Gastroesophageal sphincter (tissue), 4 donors: ENCODE measurements around a stretch of chr10.

DNA sequence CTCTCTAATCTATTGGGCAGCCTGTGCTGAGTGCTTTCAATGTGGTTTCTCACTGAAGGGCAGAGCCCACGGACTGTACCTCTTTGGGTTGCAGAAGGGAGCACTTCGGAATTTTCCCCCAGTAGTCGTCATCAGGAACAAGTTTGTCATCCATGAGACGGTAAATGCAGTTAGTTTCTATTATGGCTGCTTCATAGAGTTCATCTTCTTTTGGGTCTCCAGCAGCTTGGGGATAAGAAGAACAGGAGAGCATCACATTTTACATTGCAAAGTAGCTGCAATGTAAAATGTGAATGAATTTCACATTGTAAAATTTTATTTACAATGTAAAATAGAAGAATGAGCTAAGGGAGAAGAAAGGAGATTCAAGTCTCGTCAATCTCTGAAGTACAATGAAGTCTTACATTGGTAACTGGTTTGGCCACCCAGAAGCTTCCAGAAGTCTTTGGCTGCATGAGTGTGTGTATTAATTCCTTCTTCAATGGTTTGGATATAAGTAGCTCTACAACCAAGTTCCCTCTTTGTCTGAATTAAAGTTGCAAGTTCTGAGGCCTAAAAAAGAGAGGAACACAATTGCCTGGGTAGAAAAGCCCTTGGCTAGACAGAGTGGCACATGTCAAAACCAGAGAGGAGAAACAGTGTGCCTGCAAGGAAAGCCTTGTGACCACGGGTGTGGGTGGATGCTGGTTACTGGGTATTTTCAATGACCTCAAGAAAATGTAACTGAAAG is 148.6 kb downstream of the SVIL start:
- PRO-cap, result no peak
- RAMPAGE, long total RNA, 4 experiments, result no peak in any of the 4 experiments

- PRO-cap, result unidirectional peak, minus-strand start at chr10:29550810
- RAMPAGE, long total RNA, 4 experiments, result start-site peak on the plus strand in 1 of 4 experiments, at chr10:29550635-29550646 at its widest, 9 reads per replicate
Measured at GRCh38 chr10:29550327-29550984, 84.3 kb downstream of the SVIL start.

DNA sequence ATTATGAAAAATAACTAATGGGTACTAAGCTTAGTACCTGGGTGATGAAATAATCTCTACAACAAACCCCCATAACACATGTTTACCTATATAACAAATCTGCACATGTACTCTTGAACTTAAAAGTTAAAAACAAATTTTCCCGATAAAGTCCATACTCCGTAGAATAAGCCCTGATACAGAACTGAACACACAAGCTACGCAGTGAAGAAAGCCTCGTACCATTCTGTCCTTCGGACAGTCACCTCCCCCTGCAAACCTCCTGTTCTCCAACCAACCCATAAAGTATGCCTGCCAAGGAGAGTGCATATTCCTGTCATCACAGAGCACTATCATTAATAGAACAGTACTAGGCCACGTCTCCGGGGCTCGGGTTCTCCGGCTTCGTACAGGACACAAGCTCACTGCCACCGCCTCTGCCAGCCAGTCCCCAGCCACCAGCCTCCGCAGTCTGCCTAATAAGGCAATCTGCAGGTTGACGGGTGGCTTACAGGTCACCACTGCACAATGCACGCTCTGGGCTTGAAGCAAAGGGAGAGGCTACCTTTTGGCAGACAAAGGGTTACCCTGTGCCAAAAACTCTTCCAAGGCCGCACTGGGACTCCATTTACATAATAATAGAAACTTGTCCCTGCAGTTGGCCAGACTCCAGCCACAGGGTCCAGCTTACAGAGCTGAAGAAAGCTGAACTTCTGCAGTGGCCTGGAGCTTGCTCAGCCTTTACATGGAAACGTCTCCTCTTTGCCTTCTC is 47.7 kb downstream of the SVIL start:
- PRO-cap, result bidirectional peak, plus-strand start at position 338 of the sequence, minus-strand start at position 190 of the sequence
- RAMPAGE, long total RNA, 4 experiments, result no peak in any of the 4 experiments

DNA sequence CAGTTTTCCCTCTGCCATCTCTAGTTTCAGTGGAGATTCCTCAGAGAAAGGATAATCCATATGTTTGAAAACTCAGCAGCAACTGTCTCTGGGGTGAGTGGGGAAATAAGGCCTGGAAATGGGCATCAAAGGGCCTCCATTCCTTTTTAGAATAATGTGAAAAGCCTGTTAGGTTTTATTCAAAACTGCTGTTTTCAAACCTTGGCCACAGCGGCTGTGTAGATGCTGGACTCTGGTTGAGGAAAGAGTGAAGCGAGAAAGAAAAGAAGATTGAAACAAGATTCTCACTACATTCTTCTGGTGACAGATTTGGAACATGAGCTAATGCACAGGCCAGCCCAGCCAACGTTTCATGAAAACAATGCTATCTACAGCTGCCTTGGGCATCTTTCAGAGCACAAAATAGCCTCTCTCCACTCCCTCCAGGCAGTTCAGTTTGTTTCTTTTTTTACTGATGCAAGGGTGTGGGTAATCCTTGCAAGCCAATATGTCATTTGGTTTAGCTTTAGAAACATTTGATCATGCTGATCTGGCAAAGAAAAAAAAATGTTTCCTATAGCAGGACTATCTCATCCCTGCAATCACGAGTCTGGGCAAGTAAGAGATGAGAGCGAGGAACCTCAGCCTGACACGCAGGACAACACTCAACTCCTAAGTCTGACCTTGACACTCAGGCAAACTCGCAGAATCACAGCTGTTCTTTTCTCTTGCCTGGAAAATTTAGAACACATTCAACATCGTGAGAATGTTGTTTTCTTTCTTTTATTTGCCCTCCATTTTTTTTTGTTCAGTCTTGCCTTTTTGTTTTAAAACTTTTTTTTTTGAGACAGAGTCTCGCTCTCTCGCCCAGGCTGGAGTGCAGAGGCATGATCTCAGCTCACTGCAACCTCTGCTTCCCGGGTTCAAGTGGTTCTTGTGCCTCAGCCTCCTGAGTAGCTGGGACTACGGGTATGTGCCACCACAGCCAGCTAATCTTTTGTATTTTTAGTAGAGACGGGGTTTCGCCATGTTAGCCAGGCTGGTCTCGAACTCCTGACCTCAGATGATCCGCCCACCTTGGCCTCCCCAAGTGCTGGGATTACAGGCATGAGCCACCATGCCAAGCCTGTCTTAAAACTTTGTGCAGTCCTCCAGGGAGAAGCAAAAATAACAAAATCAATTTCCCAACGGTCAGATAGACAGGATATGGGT is 35.8 kb downstream of the SVIL start:
- PRO-cap, result unidirectional peak, minus-strand start at position 249 of the sequence
- RAMPAGE, long total RNA, 4 experiments, result no peak in any of the 4 experiments

- PRO-cap, result no peak
- RAMPAGE, long total RNA, 4 experiments, result no peak in any of the 4 experiments
Measured at GRCh38 chr10:29617855-29618265, 16.9 kb downstream of the SVIL start.

DNA sequence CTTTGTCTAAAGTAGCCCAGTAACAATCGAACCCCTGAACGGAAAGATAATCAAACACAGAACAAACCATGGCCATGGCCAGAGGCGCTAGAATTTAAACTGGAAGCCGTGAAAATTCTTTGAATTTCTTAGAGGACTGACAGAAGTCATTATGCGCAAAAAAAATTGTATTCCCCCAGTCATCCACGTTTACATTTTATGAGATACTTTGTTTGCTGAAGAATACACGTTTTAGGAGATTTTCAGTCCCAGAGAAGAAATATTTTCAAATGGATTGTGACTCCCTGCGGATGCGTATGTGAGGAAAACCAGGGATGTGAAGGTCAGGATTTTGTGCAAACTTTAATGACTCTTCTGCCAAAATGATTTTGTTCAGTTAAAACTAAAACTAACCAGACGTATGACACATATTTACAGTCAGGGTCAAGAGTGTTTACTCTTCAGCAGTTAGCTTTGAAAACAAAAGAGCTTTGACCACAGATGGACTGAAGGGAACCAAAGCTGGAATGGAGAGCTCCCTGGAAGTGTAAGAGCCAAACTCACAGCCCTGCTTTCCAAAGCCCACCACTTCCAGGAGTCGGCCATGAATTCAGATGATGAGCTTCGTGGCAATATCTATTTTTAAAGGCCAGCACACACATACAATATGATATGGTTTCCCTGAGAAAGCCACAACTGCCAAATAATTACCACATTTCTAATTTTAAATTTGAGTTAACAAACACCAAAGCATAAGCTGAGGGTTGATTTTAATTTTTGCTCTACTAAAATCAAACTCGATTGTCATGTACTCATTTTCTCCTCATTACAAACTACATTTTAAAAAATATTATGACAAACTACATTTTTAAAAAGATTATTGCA is 15.5 kb downstream of the SVIL start:
- PRO-cap, result bidirectional peak, plus-strand start at position 473 of the sequence, minus-strand start at position 318 of the sequence
- RAMPAGE, long total RNA, 4 experiments, result no peak in any of the 4 experiments

- PRO-cap, result bidirectional peak, plus-strand start at chr10:29820986, minus-strand start at chr10:29820957; bidirectional peak, plus-strand start at chr10:29821131, minus-strand start at chr10:29821130; bidirectional peak, plus-strand start at chr10:29821327, minus-strand start at chr10:29821324
- RAMPAGE, long total RNA, 4 experiments, result start-site peak on the minus strand in 1 of 4 experiments, at chr10:29821130-29821139 at its widest, 5 reads per replicate
Measured at GRCh38 chr10:29820729-29821702, 186.2 kb upstream of the SVIL start.

DNA sequence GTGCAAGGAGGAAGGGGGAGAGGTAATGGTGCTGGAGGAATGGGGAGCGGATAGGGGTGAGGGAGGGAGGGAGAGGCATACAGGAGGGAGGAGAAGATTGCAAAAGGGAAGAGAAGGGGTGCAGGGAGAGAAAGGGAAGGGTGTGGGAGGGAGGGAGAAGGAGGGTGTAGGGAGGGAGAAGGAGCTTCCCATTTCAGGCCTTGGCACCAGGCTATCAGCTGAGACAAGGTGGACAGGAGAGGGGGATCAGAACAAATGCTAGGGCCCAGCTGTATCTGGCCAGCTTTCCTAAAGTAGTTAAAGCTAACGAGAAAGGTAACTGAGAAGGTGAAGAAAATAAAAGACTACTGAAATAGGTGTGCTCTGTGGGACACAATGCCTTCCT is 204.2 kb upstream of the SVIL start:
- PRO-cap, result unidirectional peak, plus-strand start at position 221 of the sequence
- RAMPAGE, long total RNA, 4 experiments, result no peak in any of the 4 experiments

DNA sequence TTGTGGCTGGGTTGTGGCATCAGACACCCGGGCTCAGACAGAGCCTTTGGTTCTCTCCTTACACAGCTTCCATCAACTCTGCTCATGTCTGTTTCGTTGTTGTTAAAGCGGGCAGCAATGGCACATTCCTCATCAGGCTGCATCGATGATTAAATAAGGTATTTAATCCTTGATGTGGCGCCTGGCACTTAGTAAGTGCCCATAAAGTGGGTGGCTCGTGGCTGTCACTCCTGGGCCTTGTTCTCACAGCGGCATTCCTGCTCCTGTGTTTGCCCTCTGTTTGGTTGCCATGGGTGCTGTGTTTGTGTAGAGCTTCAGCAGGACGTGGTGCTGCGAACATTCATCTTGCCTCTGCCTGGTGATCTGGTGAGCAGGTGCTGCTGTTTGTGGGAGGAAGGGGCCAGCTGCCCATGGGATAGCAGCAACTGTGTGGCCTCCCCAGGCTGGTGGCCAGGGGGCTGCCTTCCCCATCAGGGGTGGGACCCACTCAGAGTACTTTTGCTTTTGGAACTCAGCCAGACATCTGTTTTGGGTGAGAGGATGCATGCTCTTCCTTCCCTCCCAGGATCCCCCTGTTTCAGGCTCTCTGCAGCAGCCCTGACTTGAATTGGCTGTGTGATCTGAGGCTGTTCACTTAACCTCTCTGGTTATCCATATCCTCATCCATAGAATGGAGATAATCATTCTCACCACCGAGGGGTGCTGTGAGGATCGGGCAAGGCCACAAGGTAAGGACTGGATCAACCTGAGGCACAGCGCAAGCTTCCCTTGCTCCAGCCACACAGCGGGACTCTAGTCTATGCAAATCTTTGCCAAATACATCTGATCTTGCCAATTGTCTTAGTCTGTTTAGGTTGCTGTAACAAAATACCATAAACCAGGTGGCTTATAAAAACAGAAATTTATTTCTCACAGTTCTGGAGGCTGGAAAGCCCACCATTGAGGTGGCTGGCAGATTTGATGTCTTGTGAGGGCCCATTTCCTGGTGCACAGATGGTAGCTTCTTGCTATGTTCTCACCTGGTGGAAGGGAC is 207.4 kb upstream of the SVIL start:
- PRO-cap, result bidirectional peak, plus-strand start at position 343 of the sequence, minus-strand start at position 80 of the sequence; bidirectional peak, plus-strand start at position 731 of the sequence, minus-strand start at position 716 of the sequence
- RAMPAGE, long total RNA, 4 experiments, result start-site peak on the plus strand in 3 of 4 experiments, centred at positions 341 to 366 of the sequence, 7 to 30 reads per replicate

- PRO-cap, result no peak
- RAMPAGE, long total RNA, 4 experiments, result no peak in any of the 4 experiments
Measured at GRCh38 chr10:29976224-29976640, 83.2 kb downstream of the JCAD start.

DNA sequence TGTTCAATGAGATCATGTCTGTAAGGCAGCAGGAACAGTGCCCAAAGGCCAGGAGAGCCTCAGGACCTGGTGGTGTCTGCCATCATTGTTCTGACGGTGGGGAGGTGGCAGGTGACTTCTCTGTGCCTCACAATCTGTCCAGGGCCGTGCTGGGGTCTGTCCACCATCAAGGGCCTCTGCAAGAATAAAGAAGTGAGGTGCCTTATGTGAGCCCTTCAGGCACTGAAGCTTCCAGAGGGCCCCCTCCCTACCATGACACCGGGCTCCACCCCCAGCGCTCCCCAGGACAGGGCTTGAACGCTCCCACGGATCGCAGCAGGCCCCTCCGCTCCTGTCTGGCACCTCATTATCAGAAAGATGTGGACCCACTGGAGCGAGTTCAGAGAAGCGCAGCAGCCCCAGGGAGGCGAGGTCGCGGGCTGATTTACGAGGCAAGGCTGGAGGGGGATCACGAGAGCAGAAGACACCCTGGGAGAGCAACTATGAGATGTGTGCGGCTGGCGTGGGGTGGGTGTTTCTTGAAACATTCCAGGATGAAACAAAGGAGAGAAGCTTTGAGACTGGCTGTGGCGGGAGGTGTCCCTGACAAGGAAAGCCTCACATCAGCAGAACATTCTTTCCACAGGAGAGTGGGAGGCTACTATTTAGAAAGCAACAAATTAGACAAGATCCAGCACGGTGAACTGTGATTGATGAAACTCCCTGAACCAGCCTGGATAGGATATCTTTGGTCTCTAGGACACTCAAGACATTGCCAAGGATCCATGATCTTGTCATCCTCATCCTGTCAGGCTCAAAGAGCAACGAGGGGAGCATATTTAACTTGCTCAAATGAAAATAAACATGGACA is 66.1 kb downstream of the JCAD start:
- PRO-cap, result no peak
- RAMPAGE, long total RNA, 4 experiments, result no peak in any of the 4 experiments

DNA sequence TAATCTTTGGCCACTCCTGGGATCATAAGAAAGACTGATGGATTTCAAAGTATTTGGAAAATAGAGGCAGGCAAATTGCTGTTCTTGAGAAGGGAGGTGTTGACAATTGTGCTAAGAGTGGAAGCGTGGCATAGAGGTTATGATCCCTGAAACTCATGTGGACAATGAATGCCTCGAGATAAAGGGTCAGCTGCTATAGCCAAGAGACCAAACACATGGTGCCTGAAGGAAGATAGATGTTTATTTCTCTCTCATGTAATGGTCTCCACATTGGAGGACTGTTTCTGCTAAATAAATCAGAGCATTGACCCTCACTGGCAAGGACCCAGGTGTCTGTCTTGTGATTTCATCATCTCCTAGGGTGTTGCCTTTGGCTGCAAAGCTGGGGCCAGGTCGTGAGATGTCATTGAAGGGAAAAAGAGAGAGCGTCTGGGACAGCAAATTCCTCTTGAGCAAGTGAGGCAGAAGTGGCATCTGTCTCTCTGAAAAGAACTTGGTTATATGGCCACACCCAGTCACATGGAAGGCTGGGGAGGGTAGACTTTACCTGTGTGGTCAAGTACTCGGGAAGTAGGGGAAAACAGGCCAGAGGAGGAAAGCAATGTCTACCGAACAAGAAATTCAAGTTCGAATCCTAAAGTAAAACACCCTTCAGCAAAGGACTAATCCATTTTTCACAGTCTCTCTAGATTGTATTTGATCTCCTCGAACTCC is 64.5 kb downstream of the JCAD start:
- PRO-cap, result no peak
- RAMPAGE, long total RNA, 4 experiments, result no peak in any of the 4 experiments

DNA sequence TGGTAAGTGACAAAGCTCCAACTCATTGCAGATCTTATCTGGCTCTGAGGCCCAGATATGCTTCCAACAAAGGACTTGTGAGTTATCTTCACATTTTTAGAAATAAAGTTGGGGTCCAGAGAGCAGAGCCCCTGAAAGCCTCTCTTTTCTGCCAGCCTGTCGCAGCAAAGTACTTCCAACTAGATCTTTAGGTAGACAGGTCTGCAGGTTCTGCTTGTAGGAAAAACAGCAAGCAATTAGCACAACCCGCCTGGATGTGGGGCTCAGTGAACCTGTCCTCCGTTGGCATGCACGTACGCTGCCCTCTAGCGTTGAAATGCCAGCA is 57.1 kb downstream of the JCAD start:
- PRO-cap, result no peak
- RAMPAGE, long total RNA, 4 experiments, result no peak in any of the 4 experiments

DNA sequence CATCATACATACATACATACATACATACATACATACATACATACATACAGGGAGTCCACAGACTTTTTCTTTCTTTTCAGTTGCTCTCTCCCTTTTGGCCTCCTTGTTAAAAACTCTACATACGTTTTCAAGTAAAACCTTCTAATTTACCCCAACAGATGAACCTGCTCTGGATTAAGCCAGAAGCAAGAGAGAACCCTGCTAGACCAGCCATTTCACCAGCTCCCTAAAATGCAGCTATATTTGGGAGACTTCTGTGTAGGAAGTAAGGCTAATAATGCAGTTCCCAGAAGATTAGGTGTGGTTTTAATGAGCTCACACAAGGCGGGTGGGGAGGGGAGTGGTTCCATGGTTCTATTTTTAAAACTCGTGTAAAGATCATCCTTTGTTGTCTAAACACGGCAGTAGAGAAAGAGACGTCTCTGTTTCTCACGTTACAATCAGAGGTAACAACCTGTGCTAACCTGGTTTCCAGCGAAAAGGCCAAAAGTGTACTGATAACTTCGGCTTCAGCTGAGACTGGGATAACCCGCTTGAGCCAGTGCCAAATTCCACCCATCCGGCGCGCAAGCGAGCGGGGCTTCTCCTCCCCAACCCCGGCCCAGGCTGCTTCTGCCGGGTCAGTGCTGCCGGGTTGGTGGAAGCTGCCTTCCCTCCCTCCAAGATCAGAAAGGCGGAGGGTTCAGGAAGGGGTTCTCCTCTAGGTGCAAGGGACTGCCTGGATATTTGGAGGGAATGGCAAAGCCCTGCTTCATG is 2.6 kb upstream of the MAP3K8 start:
- PRO-cap, result unidirectional peak, plus-strand start at position 620 of the sequence
- RAMPAGE, long total RNA, 4 experiments, result no peak in any of the 4 experiments

DNA sequence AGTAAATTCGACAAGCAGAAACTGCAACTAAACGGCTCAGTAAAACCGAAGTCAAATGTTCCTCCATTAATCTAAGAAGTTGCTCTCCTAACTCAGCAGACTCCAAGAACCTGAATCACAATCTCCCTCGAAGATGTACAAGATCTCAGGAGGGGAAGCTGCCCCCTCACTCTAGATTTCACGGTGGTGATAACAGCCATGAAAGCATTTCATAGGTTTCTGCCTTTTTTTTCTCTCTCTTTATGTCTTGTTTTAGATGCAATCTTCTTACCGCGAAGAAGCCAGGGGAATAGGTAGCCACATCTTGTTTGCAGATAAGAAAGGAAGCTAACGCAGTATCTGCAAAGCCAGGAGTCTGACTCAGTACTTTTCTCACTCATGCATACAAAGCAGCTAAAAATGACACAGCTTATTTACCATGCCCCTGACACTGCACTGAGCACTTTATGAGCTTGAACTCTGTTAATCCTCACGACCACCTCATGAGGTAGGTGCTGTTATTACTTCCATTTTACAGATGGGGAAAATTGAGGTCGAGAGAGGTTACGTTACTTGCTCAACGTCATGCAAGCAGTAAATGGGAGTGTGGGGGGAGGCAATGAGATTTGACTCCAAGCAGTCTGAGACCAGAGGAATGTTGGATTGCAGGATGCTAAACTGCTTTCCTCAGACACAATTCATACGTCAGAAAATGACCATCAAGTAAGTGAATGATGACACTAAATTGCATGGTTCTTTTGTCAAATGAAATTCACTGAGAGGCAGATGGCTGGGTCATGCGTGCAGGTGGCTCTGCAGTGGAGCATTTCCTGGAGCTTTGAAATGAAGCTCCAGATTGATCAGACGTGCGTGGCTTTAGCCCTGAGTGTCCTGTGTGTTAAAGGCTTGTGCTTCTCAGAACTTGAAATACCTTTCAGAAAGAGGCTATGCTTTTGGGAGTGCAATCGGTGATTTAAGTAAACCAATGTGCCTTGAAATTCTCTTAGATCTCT is 3.2 kb downstream of the MAP3K8 start:
- PRO-cap, result bidirectional peak, plus-strand start at position 137 of the sequence, minus-strand start outside the sequence; bidirectional peak, plus-strand start at position 764 of the sequence, minus-strand start at position 639 of the sequence; bidirectional peak, plus-strand start outside the sequence, minus-strand start at position 879 of the sequence
- RAMPAGE, long total RNA, 4 experiments, result no peak in any of the 4 experiments

- PRO-cap, result no peak
- RAMPAGE, long total RNA, 4 experiments, result no peak in any of the 4 experiments
Measured at GRCh38 chr10:30438414-30438815, 4.4 kb downstream of the MAP3K8 start.

DNA sequence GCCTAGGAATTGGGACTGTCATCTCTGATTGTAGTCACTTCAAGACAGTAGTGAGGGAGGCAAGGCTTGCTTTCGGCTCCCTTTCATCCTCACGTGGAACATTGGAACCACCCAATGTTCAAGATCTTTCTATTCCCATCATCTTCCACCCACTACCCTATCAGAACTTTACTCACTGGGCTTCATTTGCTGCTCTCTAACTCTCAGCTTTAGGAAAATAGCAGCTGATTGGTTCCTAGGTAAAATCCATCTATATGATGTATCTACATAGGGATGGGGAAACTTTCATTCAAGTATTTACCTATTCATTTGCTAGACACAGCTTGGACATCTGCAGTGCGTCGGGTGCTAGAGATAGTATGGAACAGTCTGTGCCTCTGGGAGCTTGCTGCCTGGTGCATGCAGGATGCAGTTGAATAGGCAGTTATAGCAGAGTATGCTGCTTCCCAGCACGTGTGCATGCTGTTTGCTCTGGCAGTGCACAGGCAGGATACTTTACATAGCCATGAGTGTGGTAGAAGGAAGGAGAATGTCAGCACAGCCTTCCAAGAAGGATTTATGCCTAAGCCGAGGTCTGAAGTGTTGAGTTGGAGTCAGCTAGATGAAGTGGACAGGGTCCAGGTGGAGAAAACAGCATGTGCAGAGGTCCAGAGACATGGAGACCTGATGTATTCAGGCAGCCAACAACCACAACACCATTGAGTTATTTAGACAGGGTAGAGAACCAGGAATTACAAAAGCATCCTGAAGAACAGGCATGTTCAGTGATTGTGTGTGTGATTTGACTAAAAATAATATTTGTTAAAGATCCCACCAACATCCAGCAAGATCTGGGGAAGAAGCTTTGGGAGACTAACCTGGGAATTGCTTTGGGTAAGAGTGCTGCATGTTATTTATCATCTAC is 8.0 kb downstream of the MAP3K8 start:
- PRO-cap, result no peak
- RAMPAGE, long total RNA, 4 experiments, result no peak in any of the 4 experiments

- PRO-cap, result no peak
- RAMPAGE, long total RNA, 4 experiments, result no peak in any of the 4 experiments
Measured at GRCh38 chr10:30493906-30494246, 59.9 kb downstream of the MAP3K8 start.

GRCh38 chr10:30494247-30494647 is 60.3 kb downstream of the MAP3K8 start:
- PRO-cap, result no peak
- RAMPAGE, long total RNA, 4 experiments, result no peak in any of the 4 experiments

DNA sequence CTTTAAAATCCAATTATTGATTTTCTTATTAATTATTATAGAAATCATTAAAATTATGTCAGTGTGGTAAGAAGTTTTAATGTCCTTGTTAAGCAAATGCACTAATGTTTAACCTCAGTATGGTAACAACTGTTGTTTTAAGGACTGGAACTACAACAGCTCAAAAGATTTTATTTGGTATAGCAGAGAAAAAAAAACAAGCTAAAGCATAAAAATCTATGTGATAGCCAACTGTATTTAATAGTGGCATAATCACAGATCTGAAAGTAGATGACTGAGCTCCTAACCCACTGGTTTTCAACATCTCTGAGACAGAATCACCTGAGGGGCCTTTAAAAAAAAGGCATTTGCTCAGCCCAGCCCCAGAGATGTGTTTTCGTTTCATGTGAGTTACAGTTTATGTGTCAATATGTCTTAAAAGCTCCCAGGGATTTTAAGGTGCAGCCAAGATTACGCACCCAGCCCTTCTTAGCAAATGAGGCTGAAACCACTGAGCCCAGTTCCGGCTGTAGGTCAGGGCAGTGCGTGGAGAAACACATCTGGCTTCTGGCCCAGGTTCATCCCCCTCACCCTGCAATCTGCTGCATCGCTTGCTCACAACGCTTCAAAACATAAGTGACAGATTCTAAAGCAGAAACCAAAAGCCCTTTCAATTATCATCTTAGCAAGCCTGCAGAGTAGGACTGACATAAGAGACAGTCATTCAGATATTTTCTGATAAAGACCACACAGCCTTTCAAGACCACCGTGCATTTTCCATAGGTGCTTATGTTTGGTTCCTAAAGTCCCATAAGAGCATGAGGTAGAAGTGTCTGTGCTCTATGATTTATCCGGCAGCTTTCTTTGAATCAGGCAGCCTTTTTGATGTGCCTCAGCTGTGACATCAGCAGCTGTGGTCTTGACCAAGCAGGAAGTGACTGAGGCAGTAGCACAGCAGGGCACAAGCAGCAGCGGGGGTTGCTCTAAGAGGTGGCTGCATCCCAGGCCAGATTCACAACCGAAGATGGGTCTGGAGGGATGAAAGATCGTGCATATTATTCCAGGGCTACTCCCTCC is 71.9 kb upstream of the LYZL2 start:
- PRO-cap, result no peak
- RAMPAGE, long total RNA, 4 experiments, result no peak in any of the 4 experiments